Measurements from ENCODE around the gene NUDT5.

- PRO-cap, result no peak
Observed at GRCh38 chr10:7334475-7335031, 76.3 kb downstream of the SFMBT2 start.

DNA sequence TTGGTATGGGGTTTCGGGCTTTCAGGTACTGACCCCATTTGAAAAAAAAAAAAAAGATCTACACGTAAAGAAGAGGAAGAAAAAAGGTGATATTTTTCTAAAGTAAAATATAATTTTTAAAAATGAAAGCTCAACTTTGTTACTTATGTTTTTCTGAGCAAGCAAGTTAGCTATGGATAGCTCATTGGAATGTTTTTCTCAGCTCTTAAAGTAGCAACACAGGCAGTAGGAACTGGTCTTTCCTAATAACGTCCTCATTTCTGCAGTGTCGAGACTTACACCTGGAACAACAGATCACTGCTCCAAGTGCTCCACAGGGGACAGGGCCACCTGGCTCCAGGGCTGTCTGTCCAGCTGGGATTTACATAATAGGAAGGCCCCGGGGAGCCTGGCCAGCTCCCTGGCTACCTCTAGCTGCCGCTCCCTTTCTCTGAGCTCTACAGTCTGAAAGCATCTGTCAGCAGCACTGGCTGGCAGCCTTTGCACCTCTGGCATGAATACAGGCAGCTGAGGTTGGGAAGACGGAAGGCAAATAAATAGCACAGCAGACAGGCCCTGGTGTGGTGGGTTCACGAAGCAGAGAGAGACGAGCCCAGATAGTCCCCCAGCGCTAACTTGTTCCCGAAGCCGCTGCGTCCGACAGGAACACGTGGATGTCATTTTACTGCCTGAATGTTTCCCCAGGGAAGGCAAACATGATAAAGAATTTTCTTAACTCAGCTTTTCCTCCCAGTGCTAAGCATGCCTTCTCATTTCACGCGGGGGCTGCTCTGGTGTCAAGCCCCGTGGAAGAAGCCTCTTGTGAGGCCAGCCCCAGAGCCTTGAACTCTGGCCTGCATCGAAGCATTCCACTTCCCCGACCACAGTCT lies 105.5 kb downstream of the ITIH5 start:
- PRO-cap, result no peak

- PRO-cap, result no peak
Observed at GRCh38 chr10:7778727-7779130, 9.1 kb downstream of the KIN start.

DNA sequence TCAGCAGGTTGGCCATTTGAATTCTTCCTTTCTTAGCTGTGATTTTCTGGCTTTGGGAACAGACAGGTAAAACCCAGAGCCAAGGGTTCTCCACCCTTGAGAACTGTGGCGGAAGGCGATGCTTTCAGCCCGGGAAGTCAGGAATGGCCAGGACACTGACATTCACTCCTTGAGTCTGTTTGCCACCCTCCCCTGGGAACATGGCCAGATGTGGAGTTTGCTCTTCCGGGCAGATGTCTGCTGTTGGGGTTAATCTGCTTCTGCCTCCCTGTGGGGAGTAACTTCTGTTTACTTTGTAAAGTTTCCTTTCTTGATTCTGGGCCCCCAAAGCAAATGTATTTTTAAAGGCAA lies 17.7 kb downstream of the GATA3 start:
- PRO-cap, result no peak

DNA sequence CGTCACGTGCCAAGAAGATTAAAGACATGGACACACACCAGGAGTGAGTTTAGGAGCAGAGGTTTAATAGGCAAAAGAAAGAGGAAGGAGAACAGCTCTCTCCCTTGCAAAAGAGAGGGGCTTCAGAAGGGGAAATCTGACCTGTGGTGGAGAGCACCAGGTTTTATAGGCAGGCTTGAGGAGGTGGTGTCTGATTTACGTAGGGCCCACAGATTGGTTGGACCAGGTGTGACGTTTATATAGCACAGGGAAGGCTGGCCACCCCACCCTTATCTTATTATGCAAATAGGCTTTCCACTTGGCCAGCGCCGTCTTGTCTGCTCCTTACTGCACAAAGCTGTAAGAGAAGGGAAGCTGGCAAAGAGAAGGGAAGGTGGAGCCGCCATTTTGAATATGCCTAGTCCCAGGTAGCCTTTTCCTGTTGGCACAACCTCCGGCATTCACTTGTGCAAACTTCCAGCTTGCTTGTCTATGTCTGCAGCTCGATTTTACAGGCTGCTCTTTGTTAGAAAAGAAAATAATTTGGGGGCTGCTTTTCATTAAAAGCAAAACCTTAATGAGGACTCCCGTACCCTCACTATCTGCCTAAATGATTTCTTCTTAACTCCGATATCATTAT lies 221.4 kb downstream of the GATA3 start:
- PRO-cap, result no peak

GRCh38 chr10:8912020-8912641 lies 857.6 kb downstream of the GATA3 start:
- PRO-cap, result no peak

GRCh38 chr10:9004695-9005142 lies 950.2 kb downstream of the GATA3 start:
- PRO-cap, result no peak

DNA sequence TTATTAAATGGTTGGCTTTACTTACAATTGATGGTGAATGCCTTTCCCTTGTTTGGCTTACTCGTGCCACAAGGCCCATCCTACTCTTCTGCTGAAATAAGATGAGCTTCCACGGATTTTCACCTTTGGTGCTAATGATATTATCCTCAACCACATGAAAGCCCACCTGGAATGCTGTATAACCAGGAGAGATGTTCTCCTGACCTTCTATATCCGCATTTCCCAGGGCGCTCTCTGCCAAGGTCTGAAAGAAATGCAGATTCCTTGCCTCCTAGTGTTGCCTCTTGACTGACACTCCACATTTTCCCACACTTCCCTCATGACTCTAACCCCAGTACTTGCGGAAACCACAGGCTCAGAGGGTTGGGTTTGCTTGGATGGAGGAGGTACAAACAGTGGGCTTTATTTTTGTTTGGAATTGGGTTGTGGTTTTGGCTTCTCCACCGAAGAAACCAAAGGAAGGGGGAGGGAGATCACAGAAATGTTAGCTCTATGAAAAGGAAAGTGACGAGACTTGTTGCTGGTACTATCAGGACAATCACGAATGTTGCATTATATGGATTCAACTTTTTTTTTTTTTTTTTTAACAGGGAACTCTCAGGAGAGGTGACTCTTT lies 222.9 kb upstream of the CELF2 start:
- PRO-cap, result no peak

GRCh38 chr10:11009294-11010180 lies 8.1 kb upstream of the CELF2 start:
- PRO-cap, result no peak

DNA sequence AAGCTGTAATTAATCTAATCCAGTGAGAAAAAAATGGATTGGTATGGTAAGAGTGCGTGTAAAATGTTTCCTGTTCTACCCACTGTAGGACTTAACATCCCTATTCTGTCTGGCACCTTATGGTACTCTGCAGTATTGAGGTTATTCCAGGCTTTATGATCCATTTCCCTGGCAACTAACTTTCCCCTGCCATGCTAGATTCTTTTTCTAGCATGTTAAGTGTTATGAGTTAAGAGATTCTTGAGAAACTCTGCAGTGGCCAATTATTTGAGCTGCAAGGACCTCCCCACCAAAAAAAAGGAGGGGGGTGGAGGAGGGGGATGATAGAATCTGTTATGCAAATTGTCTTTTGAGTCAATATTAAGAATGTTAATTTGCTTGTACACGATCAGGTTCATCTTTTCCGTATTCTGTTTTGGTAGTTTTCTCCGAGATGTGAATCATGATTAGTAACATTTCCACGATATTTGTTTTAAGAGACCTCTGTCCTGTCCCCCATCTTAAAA lies 1.7 kb downstream of the CELF2 start:
- PRO-cap, result no peak

GRCh38 chr10:11190786-11191199 lies 173.1 kb downstream of the CELF2 start:
- PRO-cap, result no peak

GRCh38 chr10:11195576-11196130 lies 178.0 kb downstream of the CELF2 start:
- PRO-cap, result no peak

DNA sequence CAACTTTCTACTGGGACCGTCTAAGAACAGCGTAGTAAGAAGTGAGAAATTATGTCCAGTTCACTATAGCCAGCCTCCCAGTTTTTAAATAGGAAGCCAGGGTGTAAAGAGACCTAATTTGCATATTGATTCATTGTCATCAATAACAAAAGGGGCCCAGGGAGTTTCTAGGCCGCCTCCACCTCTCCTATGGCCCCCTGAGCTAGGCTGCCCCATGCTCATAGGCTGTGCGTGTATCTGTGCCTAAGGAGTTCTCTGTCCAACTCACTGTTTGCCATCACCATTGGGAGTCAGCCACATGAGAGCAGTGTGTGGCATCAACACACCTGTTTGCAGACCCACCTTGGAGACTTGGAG lies 289.1 kb downstream of the CELF2 start:
- PRO-cap, result no peak

GRCh38 chr10:11332076-11333119 lies 279.1 kb downstream of the USP6NL start:
- PRO-cap, result no peak

- PRO-cap, result no peak
Observed at GRCh38 chr10:11335792-11336219, 275.6 kb downstream of the USP6NL start.

DNA sequence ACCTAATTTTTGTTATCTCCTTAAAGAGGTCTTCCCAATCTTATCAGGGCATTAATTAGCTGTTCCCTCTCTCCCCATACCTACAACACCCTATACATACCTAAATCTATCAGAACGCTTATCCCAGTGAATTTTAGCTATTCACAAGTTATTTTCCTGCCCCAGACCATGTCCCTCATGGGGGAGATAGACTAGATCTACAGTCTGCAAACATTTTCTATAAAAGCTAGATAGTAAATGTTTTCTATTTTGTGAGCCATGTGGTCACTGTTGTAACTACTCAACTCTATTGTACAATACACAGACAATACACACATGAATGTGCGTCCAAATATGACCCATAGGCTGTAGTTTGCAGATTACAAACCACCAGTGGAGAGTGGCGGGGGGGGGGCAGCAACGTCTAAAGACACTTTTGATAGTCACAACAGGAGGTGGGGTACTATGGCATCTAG lies 31.8 kb downstream of the USP6NL start:
- PRO-cap, result no peak

DNA sequence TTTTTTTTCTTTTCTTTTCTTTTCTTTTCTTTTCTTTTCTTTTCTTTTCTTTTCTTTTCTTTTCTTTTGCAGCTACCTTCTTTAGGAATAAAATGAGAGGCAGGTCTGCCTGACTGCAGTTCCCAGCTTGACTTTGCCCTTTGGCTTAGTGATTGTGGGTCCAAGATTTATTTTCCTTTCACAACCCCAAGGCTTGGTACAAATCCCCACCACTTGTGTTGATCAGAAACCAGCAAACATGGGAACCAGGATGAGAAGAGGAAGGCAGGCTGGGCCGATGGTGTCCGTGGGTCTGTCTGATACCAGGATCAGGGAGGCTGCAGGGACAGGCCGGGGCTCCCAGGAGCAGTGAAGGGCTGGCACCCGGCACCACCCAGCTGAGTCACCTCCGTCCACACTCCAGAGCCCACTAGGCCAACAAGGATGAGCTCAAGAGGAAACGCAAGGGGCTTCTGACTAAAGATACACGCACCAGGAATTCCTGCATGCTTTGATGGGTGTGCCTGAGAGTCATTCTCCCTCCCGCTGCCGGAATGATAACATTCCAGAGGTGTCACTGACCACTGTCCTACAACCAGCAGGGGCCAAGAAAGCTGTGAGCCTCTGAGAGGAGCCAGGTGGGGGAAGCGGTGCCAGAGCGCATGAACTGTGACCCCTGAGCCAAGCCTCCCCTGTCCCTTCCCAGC lies 29.4 kb upstream of the PROSER2 start:
- PRO-cap, result no peak

GRCh38 chr10:11869765-11870930 lies 47.0 kb downstream of the PROSER2 start:
- PRO-cap, result bidirectional peak, plus-strand start at chr10:11870327, minus-strand start at chr10:11870197

- PRO-cap, result no peak
Observed at GRCh38 chr10:11881956-11882457, 58.9 kb downstream of the PROSER2 start.

- PRO-cap, result bidirectional peak, plus-strand start at chr10:12196188, minus-strand start at chr10:12195879
Observed at GRCh38 chr10:12195360-12196030, at the start of gene NUDT5. NUDT5 (minus strand) TSS chr10:12195891.